Colon Carcinoma Metastatic in the Lung (tissue), 2 donors: ENCODE results near the genes CMTM1, CIAO2B, ELMO3, LRRC36 and AGRP.

GRCh38 chr16:66565766-66566988 is at the start of gene CMTM1:
CMTM1 (plus strand) TSS chr16:66566439.
- PRO-cap, 2 experiments: no peak in any of the 2 experiments

DNA sequence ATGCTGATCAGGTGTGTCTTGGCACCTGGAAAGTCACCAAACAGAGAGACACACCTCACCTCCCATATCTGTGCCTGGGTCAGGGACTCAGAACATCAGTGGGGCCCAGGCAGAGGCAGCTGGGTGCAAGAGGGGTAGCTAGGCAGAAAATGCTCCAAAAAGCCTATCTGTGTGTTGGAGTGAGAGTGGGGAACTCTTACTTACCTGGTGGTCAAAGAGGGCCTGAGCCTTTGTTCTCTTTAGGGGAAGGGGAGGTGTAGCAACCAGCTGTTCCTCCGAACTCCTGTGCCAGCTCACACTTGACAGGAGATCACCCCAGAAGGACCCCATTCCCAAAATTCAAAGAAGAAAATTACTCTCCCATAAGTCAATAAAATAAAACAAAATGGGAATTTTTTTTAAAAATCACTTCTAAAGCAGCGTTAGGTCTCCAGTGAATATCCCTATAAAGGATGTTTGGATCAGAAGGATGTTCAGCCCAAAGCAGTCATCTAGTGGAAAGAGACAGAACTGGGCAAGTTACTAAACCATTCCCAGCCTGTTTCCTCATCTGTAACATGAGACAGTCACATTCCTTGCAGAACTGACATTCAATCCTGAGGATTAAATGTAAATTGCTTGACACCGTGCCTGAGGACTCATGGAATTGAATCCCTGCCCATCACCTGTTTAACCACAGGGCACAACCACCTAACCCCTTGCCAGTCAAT is 1.1 kb downstream of the CMTM2 start:
- PRO-cap, 2 experiments: no peak in any of the 2 experiments

DNA sequence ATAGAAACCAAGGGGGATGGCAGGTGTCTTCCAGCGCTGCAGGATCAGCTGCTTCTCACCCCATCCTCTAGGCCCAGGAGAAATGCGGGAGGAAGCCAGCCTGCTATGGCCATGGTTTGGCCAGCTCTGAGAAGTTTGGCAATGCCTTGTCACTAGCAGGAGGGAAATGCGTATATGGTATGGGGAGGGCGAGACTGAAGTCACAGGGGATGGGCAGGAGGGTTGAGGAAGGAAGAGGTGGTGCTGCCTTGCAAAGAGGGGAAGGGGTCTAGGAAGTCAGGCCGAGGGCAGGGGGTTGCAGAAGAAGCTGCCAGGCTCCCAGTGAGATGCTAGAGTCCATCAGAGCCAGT is 6.6 kb downstream of the CMTM2 start:
- PRO-cap, 2 experiments: no peak in any of the 2 experiments

DNA sequence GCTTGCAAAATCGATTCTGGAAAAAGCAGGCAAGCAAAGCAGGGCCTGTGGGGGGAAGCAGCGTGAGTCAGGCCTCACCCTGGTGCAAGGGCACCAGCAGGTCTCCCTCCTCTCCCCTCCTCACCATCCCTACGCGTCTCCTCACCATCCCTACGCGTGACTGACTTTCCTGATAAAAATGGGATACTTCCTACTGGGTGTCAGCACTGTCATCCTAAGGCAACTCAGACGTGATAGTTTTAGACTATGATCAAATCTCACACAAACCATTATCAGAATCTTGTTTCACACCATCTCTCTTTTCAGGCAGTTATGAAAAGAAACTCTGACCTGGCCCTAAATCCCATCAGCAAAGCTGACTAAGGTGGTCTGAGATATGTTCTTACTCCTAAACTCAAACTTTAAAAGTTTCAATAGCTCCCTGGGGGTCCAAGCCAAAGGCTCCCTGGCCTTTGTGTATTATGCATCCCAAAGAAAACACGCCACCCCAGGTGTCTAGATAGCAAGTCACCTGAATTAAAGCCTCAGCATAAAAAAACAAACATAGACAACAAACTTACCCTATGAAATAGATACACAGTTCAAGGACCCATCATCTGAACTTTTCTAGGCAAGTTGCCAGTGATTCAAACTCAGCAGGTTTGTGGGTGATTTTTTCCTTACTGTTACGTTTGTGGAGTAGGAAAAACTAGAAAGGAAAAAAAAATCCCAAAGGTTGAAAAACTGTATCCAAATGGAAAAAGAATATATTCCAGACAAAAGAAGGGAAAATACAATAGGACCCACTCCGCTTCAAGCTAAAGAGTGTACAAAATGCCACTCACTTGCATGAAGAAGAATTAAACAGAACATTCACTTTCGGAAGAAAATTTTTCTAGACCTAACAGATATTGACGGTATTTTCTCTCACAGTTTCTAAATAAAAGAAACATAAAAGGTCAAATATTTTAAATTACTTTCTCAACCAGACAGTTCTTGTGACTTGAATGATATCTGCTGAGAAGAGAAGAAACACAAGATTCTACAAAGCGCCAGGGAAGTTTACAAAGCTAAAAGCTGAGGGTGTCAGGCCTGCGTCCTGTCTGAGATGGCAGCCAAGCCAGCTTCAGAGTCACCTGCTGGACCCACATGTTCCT is 12.5 kb downstream of the CMTM3 start:
- PRO-cap, 2 experiments: no peak in any of the 2 experiments

DNA sequence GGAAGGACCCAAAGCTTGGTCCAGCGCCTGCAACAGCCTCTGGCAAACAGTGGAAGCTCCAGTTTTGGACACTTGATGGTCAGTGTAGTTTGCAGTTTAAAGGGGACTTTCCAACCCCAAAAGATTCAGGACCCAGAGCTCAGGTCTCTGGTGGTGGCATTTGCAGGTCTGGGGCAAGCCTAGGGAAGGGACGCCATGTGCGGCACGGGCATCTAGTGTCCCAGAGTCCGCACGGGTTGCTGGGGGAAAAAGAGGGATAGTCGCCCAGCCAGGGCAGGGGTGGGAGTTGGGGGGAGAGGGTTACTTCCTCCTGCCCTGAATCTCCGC is 305 bp upstream of the CA7 start:
- PRO-cap, 2 experiments: no peak in any of the 2 experiments

- PRO-cap, 2 experiments: peak in 2 of 2 experiments; most common plus-strand start chr16:66934471 (in 1); most common minus-strand start chr16:66934388 (in 2)
Measured at GRCh38 chr16:66933816-66934600, at the start of gene CIAO2B. CIAO2B (minus strand) TSS chr16:66934402.

GRCh38 chr16:66946580-66946898 is 11.2 kb downstream of the CES2 start:
- PRO-cap, 2 experiments: no peak in any of the 2 experiments

- PRO-cap, 2 experiments: no peak in any of the 2 experiments
Measured at GRCh38 chr16:67013030-67013454, 15.9 kb upstream of the CBFB start.

DNA sequence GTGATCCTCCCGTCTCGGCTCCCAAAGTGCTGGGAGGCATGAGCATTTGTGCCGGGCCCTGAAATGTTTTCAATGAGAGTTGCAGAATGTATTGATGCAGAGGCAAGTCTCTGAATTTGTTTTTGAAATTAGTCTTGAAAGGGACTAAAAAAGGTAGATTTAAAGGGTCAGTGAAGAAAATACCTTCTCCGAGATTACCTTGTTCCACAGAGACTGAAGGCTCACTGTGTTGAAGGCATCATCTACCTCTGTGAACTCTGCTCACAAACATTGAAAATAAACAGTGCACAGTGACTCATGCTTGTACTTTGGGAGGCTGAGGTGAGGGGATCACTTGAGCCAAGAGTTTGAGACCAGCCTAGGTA is 4.2 kb downstream of the PHAF1 start:
- PRO-cap, 2 experiments: no peak in any of the 2 experiments

GRCh38 chr16:67171124-67171841 is 6.7 kb downstream of the HSF4 start:
- PRO-cap, 2 experiments: no peak in any of the 2 experiments

- PRO-cap, 2 experiments: peak in 2 of 2 experiments; most common plus-strand start chr16:67199137 (in 1); most common minus-strand start chr16:67199045 (in 1)
Measured at GRCh38 chr16:67198586-67199238, at the start of gene ELMO3. ELMO3 (plus strand) TSS chr16:67199131.

DNA sequence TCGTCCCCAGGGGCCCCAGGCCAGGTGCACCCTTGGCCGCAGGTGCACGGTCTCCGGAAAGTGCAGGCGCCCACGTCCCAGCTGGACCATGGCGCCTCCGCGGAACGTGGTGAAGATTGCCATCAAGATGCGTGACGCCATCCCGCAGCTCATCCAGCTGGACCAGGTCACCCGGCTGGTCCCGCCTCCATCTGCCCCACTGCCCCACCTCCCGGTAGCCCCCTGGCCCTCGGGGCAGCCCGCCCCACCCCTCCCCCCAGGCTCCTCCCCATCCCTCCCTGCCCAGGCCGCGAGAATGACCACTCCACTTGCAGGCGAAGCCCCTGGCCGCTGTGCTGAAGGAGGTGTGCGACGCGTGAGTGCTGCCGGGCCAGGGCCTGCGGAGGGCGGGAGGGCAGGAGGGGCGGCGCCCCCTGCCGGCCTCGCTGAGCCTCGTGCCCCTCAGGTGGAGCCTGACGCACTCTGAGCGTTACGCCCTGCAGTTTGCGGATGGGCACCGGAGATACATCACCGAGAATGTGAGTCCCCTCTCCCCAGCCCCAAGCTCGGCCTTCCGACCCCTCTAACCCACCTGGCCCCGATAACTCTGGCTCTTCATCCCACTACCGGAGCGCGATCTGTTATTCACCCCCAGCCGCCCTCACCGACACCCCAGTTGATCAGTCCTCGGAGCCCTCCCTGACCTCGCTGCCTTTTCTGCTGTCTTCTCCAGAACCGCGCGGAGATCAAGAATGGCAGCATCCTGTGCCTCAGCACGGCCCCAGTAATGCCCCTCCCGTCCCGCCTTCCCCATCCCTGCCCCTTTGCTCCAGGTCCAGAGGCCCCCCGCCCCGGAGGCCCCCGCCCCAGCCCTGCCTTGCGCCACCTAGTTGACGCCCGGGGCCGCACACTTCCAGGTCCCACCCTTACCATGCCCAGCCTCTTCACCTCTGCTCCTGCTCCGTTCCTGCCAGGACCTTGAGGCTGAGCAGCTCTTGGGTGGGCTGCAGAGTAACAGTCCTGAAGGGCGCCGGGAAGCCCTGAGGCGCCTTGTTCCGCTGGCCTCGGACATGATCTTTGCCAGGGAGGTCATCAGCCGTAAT is 649 bp downstream of the ELMO3 start:
- PRO-cap, 2 experiments: peak in 1 of 2 experiments; most common plus-strand start position 481 of the sequence (in 1); most common minus-strand start position 357 of the sequence (in 1)

DNA sequence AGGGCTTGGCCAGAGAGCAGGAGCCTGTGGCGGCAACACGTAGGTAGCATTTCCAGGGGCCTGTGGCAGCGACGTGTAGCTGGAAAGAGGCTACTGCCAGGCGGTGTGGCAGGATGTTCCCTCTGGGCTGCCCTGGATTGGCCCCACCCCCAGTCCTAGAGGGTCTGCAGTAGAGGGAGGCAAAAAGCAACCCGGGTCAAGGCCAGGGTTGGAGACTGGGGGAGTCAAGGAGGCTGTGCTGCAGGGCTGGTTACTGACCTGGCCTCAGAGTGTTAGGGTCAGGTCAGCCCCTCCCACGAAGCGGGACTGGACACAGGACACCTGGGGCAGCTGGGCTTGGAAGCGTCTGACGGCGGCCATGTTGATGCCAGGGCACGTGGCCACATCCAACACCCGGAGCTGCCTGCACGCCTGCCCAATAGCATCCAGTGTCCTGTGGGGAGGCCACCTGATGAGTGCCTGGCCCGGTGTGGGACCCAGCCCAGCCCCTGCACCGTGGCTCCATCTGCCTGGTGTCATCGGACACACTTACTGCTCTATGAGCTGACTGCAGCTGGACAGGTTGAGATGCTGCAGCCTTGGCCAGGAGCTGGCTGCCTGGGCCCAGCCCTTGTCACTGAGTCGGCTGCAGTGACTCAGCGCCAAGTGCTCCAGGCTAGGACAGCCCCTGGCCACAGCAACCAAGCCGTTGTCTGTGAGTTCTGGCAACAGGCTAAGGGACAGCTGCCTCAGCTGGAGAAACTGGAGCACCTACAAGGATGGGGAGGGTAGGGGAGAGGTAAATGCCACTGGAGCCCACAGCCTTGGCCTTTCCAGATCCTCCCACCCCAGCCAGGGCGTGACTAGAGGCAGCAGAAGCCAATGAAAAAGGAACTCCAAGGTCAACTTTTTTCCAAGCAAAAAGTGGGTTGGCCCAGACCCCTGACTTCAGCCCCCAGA is 8.7 kb downstream of the ELMO3 start:
- PRO-cap, 2 experiments: no peak in any of the 2 experiments

DNA sequence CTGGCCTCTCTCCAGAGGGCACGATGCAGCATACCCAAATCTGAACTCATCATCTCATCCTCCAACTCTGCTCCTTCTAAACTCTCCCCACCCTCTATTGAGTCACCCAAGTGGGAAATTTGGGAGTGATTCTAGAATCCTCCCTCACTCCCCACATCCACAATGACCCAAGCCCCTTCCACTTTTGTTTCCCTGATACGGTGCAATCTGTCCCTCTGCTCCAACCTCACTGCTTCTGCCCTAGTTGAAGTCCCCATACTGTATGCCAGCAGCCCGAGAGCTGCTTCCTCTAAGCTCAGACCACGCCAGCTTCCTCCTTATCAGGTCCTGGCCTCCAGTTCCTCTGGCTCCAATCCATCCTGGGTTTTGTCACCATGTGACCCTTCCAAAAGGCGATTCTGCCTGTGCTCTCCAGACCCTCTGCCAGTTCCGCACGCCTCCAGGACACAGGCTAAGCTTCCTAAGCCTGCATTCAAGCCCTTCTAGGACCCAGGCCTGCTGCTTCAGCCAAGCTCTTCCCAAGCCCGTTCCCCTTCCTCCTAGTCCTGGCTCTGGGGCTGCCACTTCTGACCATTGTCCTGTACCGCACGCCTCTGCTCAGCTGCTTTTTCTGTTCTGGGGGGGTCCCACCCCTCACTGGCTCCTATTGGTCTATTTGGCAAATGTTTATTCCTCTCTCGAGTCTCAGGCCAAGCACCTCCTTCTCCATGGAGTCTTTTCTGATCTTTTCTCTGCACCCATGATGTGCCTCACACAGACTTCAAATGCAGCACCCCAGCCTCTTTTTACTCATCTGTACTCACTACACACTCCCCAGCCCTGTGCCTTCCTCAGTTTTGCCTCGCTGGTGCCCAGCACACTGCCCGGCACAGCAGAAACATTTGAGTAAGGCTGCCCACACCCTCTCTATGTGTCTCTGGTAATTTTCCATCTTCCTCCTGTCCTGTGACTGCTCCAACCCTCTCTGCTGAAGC is 9.8 kb upstream of the TMEM208 start:
- PRO-cap, 2 experiments: no peak in any of the 2 experiments

GRCh38 chr16:67227223-67227972 is 468 bp downstream of the TMEM208 start:
- PRO-cap, 2 experiments: no peak in any of the 2 experiments

DNA sequence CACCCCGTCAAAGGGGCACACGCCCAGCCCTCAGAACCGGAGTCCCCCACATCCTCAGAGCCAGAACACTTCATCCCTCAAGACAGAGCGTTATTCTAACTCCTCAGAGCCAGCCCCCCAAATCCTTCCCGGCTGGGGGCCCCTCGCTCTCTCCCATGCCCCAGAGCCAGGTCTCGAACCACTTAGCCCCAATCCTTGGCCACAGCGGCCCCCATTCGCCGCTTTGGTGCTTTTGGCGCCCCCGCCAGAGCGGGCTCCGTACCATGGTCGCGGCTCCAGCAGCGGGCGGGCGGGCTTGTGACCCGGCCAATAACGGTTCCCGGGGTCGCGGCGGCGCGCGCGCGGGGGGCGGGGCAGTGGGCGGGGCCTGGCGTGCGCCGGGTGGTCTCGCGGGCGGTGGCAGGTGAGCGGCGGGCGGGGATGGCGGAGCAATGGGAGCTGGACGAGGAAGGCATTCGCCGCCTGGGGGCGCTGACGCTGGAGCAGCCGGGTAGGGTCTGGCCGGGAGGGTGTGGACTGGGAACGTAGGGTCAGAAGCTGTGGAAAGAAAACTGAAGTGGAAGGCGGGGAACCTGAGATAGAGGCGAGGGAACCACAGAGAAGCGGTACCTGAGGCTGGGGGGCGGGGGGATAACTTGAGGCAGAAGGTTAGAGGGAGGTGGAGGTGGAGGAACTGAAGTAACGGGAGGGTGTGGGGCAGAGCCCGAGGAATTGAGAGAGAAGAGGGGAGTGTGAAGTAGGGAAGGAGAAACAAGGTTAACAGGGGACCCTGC is at the start of gene LRRC36:
Gene LRRC36, plus strand, starts transcription at position 373 of the 773 bp plus-strand sequence.
- PRO-cap, 2 experiments: no peak in any of the 2 experiments

GRCh38 chr16:67347212-67347657 is 20.6 kb downstream of the LRRC36 start:
- PRO-cap, 2 experiments: no peak in any of the 2 experiments

GRCh38 chr16:67445961-67446488 is 15.1 kb downstream of the HSD11B2 start:
- PRO-cap, 2 experiments: no peak in any of the 2 experiments

GRCh38 chr16:67483271-67483764 is at the start of gene AGRP:
AGRP (minus strand) TSS chr16:67483547.
- PRO-cap, 2 experiments: no peak in any of the 2 experiments

DNA sequence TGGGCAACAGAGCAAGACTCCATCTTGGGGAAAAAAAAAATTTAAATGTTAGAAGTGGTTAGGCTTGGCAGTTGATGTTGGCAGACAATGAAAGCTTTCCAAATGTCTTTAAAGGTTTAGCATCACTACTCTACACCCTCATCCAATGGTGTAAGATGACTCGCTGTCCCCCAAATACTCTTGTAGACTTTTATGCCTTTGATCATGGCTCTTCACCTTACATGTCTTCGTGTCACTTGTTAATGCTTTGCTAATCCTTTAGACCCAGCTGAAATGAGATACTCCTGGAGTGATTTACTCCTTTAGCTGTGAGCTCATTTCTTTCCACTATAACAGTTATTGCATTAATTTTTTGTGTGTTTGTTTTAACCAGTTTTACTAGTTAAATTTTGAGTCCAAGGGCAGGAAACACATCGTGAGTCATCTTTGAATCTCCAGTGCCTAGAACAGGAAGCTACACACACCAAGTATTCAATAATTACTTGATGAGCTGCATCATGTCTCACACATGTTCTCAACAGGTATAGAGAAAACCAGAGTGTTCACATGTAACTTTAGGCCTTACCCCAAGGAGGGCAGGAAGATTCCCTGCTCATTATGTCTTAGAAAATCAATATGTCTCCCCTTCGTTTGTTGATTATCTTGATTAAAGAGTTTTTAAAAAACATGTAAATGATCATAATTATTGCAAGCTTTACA is 6.5 kb upstream of the CTCF start:
- PRO-cap, 2 experiments: no peak in any of the 2 experiments